ENCODE measurements around the genes PRRT2, ASPHD1 and PPP4C.

DNA sequence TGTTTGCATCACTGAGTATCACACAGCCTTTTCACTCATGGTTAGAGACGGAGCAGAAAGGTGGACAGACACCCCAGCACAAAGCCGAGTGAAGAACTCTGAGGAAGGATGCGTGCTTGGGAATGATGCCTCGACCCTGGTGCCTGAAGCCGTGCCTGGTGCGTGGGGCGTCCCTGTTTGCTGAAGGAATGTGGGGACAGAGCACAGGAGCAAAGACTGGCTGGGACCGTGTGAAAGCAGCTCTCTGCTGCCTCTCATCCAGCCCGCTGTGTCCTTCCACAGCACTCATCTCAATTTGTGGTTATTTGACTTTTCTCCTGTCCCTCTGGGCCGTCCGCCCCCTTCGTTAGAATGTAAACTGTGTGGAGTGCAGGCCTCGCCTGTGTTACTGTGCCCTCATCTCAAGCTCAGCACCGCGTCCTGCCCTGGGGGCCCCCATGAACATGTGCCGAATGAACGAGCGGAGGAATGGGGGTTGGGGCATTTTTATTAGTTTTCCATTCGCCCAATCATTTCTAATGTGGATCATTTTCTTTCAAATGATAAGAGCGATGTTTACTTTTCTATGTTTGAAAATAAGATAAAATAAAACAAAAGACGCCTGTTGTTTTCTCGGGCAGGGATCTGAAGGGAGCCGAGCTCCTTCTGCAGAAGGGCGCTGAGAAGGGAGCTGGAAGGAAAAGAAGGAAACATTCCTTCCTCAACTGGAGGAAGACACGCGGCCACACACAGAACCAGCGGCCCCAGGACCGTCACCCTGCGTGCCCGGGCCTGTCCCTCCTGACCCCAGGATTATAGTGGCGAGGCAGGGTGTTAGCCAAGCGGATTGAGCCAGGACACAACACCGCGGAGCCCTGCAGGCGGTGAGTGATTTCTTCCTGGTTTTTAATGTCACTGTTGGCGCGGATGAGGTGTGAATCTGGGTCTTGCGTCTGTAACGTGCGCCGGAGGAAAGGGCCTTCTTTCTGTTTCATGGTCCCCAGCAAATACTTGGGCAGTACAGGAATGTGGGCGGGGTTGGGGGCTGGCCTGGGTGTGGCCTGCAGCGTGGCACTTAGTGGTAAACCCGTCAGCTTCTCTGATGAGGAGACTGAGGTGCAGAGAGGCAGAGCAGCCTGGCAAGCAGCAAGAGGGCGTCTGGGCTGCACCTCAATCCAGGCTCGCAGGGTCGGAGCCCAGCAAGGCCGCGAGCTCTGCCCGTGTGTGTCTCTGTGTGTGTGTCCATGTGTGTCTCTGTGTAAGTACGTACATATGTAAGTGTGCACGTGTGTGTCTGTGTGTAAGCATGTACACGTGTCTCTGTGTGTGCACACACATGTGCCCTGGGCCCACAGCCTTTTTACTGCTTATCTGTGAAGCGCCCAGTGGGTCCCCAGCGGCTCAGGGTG is 155.2 kb downstream of the NPIPB11 start:
- PRO-cap, result no peak
- RAMPAGE, long total RNA, 4 experiments, result no peak in any of the 4 experiments

DNA sequence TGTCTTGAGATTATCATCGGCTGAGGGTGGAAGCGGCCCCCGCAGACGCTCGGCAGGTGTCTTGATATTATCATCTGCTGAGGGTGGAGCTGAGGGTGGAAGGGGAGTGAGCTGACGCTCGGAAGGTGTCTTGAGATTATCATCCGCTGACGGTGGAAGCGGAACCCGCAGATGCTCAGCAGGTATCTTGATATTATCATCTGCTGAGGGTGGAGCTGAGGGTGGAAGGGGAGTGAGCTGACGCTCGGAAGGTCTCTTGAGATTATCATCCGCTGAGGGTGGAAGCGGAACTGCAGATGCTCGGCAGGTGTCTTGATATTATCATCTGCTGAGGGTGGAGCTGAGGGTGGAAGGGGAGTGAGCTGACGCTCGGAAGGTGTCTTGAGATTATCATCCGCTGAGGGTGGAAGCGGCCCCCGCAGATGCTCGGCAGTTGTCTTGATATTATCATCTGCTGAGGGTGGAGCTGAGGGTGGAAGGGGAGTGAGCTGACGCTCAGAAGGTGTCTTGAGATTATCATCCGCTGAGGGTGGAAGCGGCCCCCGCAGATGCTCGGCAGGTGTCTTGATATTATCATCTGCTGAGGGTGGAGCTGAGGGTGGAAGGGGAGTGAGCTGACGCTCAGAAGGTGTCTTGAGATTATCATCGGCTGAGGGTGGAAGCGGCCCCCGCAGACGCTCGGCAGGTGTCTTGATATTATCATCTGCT is 23.5 kb downstream of the NPIPB11 start:
- PRO-cap, result no peak
- RAMPAGE, long total RNA, 4 experiments, result no peak in any of the 4 experiments

- PRO-cap, result no peak
- RAMPAGE, long total RNA, 4 experiments, result no peak in any of the 4 experiments
Measured at GRCh38 chr16:29747802-29748285, 2.1 kb upstream of the C16orf54 start.

- PRO-cap, result no peak
- RAMPAGE, long total RNA, 4 experiments, result no peak in any of the 4 experiments
Measured at GRCh38 chr16:29757998-29758384, 12.2 kb upstream of the C16orf54 start.

DNA sequence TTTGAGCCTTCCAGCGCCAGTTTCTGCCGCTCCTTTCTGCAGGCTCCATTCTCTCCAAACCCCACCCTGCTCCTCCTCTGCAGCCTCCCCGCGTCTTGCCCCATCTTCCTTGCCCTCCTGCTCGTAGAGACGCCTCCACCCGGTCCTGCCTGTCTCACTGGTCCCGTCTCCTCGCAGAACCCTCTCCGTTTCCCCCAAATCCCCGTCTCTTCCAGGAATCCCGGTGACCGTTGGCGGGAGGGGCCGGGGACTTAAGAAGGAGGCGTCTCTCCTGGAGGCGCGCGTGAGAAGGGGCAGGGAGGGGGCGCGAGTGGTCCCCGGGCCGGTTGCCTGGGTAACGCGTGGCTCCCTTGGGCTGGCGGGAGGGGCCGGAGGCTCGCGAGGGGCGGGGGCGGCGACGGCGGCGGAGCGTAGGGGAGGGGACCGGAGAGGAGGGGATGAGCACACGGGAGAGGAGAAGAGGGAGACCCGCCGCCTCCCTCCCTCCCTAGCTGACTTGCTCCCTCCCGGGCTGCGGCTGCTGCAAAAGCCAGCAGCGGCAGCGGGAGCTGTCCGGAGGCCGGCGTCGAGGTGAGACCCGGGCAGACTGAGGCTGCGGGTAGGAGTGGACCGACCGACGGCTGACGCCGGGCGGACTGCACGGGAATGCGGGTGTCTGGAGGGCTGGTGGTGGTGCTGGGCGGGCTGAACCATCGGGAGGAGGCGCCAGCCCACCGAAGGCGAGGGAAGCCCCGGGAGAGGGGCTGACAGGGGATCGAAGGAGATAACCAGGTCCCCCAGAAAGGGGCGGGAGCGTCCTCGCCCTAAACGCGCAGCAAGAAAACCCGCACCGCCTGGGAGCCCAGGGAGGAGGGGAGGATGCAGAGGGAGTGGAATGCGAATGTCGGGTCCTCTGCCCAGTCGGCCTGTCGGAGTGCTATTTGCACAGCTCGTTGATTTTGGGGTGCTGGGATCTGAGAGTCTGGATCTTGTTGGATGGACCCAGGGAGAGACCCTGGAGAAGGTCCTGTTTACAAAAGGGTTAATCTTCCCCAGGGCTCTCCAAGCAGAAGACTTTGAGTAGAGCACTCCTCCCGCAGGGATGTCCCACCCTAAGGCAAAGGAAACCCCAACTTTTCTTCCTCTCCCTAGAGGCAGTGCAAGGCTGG is at the start of gene PRRT2:
Gene PRRT2, plus strand, starts transcription at position 440 of the 1,148 bp plus-strand sequence.
- PRO-cap, result no peak
- RAMPAGE, long total RNA, 4 experiments, result start-site peak on the plus strand in 1 of 4 experiments, centred at position 457 of the sequence, 21 reads per replicate

GRCh38 chr16:29824152-29824473 is 3.9 kb downstream of the MVP start:
- PRO-cap, result no peak
- RAMPAGE, long total RNA, 4 experiments, result no peak in any of the 4 experiments

GRCh38 chr16:29900157-29901391 is at the start of gene ASPHD1:
Gene ASPHD1 (plus strand): TSS chr16:29900488.
- PRO-cap, result unidirectional peak, plus-strand start at chr16:29900591
- RAMPAGE, long total RNA, 4 experiments, result start-site peak on the plus strand in 3 of 4 experiments, at chr16:29900363-29900858 at its widest, 27 to 501 reads per replicate

- PRO-cap, result no peak
- RAMPAGE, long total RNA, 4 experiments, result no peak in any of the 4 experiments
Measured at GRCh38 chr16:29994015-29994740, 1.2 kb downstream of the HIRIP3 start.

- PRO-cap, result no peak
- RAMPAGE, long total RNA, 4 experiments, result no peak in any of the 4 experiments
Measured at GRCh38 chr16:29996439-29996717, 337 bp downstream of the INO80E start.

GRCh38 chr16:30055042-30055649 is 2.2 kb downstream of the ENSG00000285043 start:
- PRO-cap, result no peak
- RAMPAGE, long total RNA, 4 experiments, result no peak in any of the 4 experiments

- PRO-cap, result bidirectional peak, plus-strand start at chr16:30076003, minus-strand start at chr16:30075896
- RAMPAGE, long total RNA, 4 experiments, result start-site peak on the plus strand in 4 of 4 experiments, at chr16:30075986-30076040 at its widest, 37 to 427 reads per replicate; start-site peak on the minus strand in 3 of 4 experiments, at chr16:30075871-30075907 at its widest, 9 to 21 reads per replicate
Measured at GRCh38 chr16:30075760-30076970, at the start of gene PPP4C. Gene PPP4C (plus strand): TSS chr16:30075994.

DNA sequence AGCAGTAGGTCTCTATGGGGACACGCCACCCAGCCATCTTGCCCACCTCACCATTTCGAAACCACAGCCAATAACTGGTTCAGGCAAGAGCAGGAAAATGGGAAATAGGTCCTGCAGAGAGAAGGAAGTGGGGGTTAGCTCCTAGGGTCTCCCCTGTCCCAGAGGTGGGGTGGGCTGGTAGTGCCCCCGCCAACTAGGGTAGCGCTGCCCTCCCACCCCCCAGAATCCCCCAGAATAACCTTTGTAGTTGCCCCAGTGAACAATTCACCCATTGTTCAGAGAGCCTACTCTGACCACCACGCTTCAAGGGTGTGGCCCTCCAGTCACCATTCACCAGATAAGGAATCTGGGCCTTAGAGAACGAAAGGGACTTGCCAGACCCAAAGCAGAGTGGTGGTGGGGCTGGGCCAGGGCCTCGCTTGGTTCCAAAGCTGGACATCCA is 5.0 kb downstream of the GDPD3 start:
- PRO-cap, result no peak
- RAMPAGE, long total RNA, 4 experiments, result no peak in any of the 4 experiments

GRCh38 chr16:30378310-30379417 is 3.7 kb downstream of the SEPTIN1 start:
- PRO-cap, result no peak
- RAMPAGE, long total RNA, 4 experiments, result start-site peak on the minus strand in 1 of 4 experiments, at chr16:30378709-30378781 at its widest, 11 reads per replicate

GRCh38 chr16:30394516-30395170 is 577 bp upstream of the ZNF48 start:
- PRO-cap, result no peak
- RAMPAGE, long total RNA, 4 experiments, result no peak in any of the 4 experiments

DNA sequence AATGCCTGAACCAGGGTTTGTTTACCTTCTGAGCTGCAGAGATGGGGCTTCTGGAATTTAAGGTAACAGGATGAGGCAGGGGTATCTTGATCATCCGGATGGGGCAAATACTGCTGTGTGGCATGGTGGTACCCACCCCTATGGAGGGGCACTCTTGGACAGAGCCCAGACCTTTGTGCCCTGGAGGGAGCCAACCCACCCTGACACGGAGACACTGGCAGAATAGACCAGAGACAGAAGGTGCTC is 4.3 kb downstream of the ZNF48 start:
- PRO-cap, result no peak
- RAMPAGE, long total RNA, 4 experiments, result no peak in any of the 4 experiments

GRCh38 chr16:30443389-30444109 is 2.1 kb downstream of the SEPHS2 start:
- PRO-cap, result no peak
- RAMPAGE, long total RNA, 4 experiments, result no peak in any of the 4 experiments

GRCh38 chr16:30499320-30499885 is 26.9 kb downstream of the ITGAL start:
- PRO-cap, result no peak
- RAMPAGE, long total RNA, 4 experiments, result no peak in any of the 4 experiments

GRCh38 chr16:30522288-30522886 is 4.0 kb downstream of the ZNF768 start:
- PRO-cap, result no peak
- RAMPAGE, long total RNA, 4 experiments, result no peak in any of the 4 experiments

DNA sequence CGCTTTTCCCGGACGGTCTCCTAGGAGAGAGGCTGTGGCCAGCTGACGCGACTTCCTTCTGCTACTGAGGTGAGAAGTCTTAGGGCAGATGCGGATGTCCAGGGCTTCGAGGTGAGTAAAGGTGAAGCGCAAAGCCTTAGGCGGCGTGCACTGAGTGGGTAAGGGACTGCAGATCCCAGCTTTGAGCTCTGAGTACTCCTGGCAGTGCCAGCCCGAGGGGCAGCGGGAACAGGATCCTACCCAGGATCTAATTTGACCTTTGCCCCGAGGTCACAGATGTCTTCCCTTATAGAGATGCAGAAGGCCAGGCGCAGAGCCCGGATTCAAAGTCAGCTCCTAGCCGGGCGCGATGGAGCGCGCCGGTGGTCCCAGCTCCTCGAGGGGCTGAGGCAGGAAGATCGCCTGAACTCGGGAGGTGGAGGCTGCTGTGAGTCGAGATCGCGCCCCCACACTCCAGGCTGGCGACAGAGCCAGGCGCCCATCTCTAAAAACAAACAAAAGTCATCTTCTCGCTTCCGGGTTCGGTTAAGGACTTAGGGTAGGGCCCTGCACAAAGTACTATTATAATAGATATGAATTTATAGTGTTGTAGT is 583 bp upstream of the ZNF785 start:
- PRO-cap, result no peak
- RAMPAGE, long total RNA, 4 experiments, result no peak in any of the 4 experiments

GRCh38 chr16:30602884-30603572 is 7.2 kb downstream of the ZNF689 start:
- PRO-cap, result no peak
- RAMPAGE, long total RNA, 4 experiments, result no peak in any of the 4 experiments

All from omental fat pad (tissue), 4 donors.